GM12892 (cell line): ENCODE results near the gene SLC6A7.

- RRBS: no CpG with 5 or more reads among the region's 3 CpGs
Observed at GRCh38 chr5:149291065-149291311, 19.3 kb downstream of the AFAP1L1 start.

DNA sequence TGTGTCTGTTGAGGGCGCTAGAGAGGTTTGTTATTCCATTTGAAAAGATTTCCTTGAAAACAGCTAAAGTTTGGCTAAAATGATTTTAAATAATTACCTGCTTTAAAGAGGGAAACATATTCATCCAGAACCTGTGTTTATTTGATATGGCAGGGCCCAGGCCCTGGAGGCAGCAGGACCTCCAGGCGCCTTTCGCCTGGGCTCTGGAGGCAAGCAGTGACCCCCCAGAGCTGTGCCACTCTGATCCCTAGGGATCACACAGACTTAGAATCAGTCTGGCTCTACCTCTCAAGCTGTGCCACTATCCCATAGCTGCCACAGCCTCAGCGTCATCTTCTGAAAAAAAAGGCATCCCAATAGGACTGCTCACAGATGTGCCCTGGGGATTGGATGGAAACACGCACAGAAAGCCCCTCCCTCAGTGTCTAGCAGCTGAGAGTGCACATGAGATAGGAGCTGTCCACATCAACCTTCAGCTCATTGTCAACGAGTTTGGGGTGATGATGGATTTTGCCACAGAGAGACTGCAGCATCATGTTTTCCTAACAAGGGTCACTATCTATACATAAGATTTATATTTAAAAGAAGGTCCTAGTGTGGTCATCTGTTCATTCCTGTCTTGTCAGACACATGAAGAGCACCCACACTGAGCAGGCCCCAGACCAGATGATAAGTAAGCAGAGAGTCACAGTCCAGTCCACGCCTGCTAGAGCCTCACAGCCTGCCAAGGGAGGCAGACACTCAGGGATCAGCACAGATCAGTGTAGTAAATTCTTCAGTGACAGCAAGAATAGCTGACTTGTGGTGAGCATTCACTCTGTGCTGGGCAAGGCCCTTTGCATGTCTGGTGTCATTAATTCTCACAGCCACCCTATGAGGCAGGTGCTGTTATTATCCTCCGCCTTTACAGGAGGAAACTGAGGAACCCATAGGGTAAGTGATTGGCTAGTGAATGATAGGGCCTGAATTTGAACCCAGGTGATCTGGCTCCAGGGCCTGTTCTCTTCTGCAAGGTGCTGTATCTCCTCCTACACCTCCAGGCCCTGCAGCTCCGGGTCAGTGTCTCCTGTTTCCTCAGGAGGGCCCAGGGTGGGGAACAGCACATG, 25.8 kb downstream of the AFAP1L1 start:
- RRBS: no CpG with 5 or more reads among the region's 9 CpGs

- RRBS: no CpG with 5 or more reads among the region's 6 CpGs
Observed at GRCh38 chr5:149329599-149329984, 15.7 kb upstream of the GRPEL2 start.

- RRBS: no CpG with 5 or more reads among the region's 6 CpGs
Observed at GRCh38 chr5:149348321-149349129, 3.2 kb downstream of the GRPEL2 start.

DNA sequence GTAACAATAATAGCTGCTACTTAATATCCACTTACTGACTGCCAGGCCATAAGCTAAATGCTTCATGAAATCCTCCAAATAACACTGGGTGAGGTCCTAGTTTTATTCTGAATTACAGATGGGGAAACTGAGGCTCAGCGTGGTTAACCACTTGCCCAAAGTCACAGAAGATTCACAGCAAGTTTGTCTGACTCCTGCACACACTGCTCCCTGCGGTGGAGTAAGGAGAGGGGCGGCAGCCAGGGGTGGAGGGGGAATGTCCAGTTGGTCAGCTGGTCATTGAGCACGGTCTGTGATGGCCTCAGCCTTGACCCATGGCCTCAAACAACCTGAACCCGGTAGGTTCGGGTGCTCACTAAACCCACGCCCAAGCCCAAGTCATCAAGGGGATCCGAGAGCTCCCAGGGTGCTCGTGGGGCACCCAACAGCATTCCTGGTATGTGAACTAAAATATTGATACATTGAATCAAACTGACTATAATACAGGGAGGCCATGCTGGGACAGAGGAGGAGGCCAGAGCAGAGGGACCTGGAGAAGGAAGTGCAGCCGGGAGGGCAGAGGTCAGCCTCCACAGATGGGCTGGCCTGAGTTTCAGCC, 3.4 kb upstream of the IL17B start:
- RRBS: no CpG with 5 or more reads among the region's 10 CpGs

- RRBS: no CpG with 5 or more reads among the region's 17 CpGs
Observed at GRCh38 chr5:149386860-149387904, 8.1 kb upstream of the IL17B start.

DNA sequence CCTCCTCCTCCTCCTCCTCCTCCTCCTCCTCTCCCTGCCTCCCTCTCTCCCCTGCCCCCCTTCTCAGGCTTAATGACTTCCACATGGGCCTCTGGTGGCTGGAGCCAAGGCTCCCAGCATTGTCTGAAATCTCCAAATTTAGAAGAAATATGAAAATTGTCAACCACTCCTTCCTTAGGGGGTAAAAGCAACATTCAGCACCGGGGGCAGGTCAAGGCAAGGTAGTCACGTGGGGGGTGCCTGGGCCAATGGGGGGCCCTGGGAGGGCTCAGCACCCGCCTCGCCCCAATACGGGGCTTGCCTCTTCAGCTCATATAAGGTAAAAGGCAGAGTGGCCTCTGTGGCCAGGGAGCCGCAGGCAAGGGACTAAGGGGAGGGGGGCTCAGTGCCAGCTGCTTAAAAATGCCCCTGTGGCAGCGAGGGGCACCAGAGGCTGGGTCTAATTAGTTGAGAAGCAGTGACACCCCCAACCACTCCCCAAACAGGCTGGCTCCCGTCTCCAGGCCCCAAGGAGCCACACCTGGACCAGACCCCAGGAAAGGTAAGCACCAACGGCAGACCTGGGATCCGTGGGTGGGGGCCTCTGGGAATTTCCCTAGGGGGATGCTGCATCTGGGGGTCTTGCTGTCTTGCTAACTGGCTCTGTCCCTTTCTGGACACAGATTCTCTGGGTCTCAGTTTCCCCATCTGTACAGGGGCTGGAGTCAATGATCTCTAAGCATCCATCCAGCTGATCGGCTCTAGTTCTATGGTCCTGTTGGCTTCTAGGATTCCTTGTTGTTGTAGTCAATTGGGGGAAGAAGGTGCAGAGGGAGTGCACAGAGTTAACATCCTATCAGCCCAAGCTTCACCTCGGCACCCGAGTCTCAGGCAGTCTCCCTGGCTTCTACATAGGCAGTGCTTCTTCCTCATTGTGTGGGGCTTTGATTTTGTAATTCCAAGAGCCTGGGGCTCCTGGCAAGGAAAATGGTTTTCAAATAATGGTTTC, 27.7 kb upstream of the IL17B start:
- RRBS: no CpG with 5 or more reads among the region's 13 CpGs

- RRBS: no CpG with 5 or more reads among the region's 9 CpGs
Observed at GRCh38 chr5:149423804-149424372, 44.8 kb upstream of the IL17B start.

DNA sequence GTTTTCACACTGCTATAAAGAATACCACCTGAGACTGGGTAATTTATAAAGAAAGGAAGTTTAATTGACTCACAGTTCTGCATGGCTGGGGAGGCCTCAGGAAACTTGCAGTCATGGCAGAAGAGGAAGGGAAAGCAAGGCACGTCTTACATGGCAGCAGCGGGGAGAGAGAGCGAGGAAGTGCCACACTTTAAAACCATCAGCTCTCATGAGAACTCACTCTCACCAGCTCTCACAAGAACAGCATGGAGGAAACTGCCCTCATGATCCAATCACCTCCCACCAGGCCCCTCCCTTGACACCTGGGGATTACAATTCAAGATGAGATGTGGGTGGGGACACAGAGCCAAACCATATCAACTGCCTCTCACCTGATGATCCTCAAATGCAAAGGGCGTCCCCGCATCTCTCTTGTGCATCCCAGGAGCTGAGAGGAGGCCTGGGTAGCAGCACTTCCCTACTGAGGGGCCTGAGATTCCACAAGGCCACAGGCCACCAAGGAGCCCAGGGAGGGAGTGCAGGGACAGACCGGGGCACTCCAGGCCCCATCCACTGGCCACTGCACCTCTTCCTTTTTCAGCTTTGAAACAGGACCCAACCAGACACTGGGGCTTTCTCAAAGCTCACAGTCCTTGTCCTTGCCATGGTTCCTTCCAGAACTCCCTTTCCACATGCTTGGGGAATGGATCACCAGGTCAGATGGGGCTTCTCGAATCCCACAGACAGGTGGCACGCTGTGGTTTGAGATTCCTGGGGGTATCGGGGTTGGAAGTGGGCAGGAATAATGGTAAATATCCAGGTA, 54.5 kb upstream of the IL17B start:
- RRBS: no CpG with 5 or more reads among the region's 9 CpGs

- RRBS: no CpG with 5 or more reads among the region's 4 CpGs
Observed at GRCh38 chr5:149537291-149537811, 13.9 kb downstream of the CSNK1A1 start.

DNA sequence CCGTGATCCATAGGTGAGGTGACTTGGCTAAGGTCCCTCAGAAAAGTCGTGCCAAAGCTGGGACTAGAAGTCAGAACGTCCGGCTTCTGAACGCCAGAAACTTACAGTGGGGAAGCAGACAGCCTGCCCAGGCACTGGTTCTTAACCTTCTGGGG, 643 bp downstream of the ARHGEF37 start:
- RRBS: no CpG with 5 or more reads among the region's 5 CpGs

GRCh38 chr5:149617910-149618426, 36.7 kb downstream of the ARHGEF37 start:
- RRBS: 19% methylated on average over 4 of the region's 11 CpGs

DNA sequence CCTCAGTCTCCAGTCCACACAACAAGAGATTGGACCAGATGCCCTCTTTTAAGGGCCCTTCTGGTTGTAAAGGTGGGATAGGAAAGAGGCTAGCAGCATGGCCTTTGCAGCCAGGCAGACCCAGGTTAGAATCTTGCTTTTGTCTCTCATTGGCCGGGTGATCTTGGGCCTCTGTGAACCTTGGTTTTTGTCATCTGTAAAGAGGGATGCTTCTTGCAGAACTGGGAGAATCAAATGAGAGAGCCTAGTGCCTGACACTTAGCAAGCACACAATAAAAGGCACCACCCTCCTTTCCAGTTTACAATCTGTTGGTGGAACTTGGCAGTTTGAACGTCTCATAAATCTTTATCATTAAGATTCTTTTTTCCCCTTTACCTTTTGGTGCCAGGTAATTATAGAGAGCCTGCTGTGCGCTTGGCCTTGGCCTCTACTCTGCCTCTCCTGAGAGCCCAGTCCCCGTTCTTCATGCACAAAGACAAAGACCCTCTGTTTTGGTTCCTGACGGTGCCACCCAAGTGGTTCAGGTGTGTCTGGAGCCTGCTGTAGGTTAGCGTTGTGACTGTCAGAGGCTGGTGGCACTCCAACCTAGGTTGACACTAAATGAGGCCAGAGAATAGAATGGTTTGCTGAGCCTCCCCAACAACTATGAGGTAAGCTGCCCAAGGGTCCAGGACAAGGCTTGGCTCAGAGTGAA, 55.2 kb downstream of the PPARGC1B start:
- RRBS: no CpG with 5 or more reads among the region's 6 CpGs

- RRBS: no CpG with 5 or more reads among the region's 20 CpGs
Observed at GRCh38 chr5:149836052-149837045, 106.2 kb downstream of the PPARGC1B start.

DNA sequence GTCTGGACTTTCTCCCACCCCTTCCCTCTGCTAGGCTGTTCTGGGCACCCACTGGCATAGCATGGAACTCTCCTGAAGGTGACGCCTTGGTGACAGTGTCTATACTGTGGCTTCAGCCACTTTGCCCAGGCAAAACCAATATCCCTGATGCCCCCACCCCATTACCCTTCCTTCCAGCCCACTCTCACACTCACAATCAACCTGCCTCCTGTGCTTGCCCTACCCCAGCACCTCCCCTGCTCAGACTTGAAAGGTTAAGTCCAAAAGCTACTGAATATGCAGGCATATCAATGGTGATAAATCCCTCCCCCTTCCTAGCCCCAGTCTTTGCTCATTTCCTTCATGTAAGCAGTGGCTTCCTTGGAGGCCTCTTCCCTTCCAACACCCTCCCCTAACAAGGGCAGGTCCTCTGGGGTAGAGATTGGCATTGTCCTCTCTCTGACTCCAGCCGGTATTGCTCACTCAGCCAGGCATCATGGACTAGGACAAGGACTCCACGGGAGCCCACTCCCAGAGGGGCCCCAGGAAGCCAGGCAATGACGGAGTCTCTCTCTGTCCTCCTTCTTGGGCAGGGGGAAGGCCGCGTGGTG, 102.8 kb downstream of the PDE6A start:
- RRBS: no CpG with 5 or more reads among the region's 6 CpGs

DNA sequence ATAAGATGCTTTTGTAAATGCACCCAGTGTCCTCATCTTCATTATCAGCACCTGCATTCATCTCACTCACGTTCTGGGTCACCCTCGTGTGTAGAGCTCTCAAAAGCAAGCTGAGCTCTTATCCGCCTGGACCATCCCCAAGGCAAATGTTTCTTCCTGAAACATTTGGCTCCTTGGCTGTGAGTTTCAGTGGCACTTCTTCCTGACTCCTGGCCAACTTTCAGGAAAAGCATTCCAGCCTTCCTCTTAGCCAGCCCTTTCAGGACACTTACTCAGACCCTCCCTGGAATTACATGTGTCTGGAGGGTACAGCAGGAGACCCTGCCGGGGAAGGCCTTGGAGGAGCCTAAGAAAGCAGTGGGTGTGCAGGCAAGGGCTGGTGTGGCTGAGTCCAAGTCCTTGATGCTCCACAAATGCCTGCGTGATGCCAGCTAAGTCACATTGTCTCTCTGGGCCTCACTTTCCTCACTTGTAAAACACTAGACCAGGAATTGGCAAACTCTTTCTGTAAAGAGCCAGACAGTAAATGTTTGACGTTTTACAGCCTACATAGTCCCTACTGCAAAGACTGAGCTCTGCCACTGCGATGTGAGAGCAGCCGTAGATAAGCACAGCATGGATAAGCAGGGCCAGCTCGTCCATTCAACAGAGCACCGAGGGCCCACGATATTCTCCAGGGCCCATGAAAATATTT, 72.1 kb downstream of the PDE6A start:
- RRBS: no CpG with 5 or more reads among the region's 11 CpGs

- RRBS: no CpG with 5 or more reads among the region's 62 CpGs
Observed at GRCh38 chr5:150000847-150001669, 519 bp downstream of the HMGXB3 start.

DNA sequence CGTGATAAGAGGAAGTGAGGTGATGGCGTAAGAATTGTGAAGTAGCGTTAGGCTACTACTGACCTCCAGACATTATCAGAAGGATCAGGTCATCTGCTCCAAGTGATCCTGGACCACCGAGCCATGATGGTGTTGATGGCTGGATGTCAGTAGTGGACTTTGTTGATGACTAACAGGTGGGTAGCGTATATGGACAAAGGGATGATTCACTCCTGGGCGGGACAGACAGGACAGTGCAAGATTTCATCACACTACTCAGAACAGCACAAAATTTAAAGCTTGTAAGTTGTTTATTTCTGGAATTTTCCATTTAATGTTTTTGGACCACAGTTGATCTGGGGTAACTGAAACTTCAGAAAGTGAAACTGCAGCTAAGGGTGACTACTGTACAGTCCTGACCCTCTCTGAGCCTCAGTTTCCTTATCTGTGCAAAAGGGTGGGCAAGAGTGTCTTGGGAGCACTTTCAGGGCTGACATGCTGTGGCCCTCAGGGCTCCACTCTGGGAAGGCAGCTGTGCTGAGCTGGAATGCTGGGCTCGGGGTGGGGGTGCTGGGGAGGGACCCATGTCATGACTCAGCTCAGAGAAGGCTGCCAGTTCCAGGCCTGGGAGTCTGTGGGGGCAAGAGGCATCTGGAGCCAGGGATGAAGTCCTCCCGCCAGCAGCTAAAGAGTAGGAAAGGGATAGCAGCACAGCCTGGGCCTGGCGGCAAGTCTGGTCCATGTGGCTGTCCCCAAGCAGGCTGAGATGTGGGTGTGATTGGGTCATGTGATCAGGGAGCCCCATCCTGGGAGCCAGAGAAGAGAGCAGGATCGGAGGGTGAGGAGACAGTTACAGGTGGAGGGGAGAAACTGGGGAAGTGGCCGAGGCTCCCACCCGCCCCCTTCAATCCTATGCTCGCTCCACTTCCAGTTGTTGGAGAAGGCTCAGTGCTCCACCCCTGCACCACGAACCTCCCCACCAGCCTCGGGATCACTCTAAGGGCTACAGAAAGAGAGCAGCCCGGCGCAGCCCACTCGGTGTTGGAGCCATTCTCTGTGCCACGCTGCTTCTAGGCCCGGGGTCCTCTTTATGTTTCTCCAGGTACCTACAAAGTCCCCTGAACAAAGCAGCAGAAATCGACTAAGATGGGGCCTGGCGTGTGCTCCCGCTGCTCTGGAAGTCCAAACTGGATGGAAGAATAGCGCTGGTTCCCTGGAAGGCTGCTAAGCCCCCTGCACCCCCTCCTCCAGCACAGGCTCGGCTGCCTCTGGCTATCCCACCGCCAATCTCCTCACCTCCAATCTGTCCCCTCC, 12.3 kb downstream of the PDGFRB start:
- RRBS: 82% methylated on average over 5 of the region's 26 CpGs

DNA sequence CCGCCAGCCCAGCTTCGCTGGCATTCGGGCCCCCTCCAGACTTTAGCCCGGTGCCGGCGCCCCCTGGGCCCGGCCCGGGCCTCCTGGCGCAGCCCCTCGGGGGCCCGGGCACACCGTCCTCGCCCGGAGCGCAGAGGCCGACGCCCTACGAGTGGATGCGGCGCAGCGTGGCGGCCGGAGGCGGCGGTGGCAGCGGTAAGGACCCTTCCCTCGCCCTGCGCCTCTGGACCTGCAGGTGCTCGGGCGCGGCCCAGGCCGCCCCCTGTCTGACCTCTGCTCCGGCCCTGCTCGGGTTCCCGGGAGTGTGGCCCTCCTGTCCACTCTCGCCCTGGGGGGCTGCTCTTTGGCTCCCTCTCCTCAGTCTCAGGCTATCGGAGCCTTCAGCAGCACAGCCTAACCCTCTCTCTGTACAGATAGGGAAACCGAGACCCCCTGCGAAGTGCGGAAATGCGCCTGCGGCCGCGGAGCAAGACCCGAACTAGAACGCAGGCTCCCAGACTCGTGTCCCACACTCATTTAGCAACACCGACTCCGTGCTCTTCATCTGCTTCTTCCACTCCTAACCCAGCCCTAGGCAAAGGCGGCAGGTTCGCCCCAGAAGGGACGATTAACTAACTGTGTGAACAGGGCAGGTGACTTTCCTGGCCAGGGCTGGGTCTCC, 679 bp downstream of the CDX1 start:
- RRBS: 71% methylated on average over 14 of the region's 52 CpGs

DNA sequence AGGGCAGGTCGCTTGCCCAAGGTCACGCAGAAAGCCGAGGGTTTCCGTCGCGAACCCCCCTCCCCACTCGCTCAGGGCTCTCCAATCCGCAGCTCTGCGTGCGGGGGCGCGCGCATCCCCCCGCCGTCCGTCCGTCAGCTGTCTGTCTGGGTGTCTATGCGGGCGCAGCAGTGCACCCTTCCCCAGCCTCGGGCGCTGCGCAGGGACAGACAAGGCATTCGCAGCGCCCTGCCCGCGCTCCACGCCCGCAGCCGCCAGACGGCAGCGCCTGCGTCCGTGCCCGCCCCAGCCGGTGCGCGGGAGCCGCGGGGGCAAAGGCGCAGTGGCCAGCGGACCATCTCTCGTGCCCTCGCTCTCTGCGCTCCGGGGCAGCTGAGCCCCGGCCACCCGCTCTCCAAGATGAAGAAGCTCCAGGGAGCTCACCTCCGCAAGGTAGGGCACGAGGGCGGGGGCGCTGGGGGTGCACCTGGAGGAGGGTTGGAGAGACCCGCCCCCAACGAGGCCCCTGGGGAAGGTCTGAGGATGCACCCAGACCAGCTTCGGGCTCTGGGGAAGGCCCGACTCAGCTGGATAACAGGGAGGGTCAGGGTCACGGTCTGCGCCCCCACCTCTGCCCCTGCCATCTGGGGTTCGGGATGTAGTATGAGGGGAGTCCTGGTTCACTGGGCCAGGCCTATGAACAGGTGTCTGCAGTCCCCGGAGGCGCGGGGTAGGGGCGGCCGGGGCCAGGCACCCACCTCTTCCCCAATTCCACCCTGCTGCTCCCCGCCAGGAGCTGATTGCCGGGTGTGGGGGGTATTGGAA, at the start of gene SLC6A7:
Gene SLC6A7, plus strand, starts transcription at position 134 of the 804 bp plus-strand sequence.
- RRBS: 32% methylated on average over 14 of the region's 65 CpGs